Cardiac atrium fibroblast (primary cell): ENCODE results near the gene GLCCI1.

DNA sequence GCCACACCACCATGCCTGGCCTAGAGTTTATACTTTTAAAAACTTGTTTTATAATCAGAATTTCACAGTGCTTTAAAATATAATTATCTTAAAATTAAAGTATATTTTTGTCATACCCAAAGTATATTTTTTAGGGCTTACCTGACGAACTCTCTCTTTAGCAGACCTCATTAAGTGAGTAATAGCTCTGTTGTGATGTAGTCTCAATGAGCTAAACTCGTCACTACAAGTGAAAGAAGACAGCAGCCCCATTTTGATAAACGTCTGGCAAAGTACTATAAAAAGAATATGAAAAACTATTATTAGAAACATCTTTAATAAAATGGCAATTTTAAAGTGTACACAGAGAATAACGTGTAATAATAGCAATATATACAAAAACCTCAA lies 9.2 kb downstream of the EIF2AK1 start:
- RAMPAGE, long total RNA = no peak

DNA sequence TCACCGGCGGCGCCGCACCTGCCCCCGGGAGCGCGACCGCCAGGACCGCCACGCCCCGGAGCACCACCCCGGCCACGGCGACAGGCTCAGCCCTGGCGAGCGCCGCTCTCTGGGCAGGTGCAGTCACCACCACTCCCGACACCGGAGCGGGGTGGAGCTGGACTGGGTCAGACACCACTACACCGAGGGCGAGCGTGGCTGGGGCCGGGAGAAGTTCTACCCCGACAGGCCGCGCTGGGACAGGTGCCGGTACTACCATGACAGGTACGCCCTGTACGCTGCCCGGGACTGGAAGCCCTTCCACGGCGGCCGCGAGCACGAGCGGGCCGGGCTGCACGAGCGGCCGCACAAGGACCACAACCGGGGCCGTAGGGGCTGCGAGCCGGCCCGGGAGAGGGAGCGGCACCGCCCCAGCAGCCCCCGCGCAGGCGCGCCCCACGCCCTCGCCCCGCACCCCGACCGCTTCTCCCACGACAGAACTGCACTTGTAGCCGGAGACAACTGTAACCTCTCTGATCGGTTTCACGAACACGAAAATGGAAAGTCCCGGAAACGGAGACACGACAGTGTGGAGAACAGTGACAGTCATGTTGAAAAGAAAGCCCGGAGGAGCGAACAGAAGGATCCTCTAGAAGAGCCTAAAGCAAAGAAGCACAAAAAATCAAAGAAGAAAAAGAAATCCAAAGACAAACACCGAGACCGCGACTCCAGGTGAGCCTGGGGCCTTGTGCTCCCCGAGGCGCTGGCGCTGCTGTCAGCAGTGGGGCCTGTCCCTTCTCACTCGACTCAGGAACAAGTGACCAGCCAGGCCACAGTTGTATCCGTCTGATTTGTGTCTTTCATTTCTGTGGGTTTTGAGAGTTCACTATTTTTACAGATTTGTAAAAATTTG lies 50.0 kb downstream of the USP42 start:
- RAMPAGE, long total RNA = no peak

GRCh38 chr7:6392661-6393183 lies 18.4 kb downstream of the RAC1 start:
- RAMPAGE, long total RNA = no peak

DNA sequence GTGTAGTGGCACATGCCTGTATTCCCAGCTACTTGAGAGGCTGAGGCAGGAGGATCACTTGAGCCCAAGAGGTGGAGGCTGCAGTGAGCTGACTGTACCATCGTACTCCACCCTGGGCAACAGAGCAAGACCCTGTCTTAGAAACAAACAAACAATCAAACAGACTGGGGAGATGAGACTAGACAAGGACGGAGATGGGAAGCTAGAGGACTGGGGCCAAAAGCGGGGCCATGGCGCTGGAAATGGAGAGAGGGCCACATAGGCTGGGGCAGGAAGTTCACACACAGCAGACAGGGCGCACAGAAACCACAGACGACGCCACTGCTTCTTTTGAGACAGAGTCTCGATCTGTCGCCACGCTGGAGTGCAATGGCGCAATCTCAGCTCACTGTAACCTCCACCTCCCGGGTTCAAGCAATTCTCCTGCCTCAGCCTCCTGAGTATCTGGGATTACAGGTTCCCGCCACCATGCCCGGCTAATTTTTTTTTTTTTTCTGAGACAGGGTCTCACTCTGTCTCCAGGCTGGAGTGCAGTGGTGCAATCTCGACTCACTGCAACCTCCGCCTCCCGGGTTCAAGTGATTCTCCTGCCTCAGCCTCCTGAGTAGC lies 24.5 kb downstream of the DAGLB start:
- RAMPAGE, long total RNA = no peak

- RAMPAGE, long total RNA = no peak
Observed at GRCh38 chr7:6424483-6424868, 23.3 kb downstream of the DAGLB start.

DNA sequence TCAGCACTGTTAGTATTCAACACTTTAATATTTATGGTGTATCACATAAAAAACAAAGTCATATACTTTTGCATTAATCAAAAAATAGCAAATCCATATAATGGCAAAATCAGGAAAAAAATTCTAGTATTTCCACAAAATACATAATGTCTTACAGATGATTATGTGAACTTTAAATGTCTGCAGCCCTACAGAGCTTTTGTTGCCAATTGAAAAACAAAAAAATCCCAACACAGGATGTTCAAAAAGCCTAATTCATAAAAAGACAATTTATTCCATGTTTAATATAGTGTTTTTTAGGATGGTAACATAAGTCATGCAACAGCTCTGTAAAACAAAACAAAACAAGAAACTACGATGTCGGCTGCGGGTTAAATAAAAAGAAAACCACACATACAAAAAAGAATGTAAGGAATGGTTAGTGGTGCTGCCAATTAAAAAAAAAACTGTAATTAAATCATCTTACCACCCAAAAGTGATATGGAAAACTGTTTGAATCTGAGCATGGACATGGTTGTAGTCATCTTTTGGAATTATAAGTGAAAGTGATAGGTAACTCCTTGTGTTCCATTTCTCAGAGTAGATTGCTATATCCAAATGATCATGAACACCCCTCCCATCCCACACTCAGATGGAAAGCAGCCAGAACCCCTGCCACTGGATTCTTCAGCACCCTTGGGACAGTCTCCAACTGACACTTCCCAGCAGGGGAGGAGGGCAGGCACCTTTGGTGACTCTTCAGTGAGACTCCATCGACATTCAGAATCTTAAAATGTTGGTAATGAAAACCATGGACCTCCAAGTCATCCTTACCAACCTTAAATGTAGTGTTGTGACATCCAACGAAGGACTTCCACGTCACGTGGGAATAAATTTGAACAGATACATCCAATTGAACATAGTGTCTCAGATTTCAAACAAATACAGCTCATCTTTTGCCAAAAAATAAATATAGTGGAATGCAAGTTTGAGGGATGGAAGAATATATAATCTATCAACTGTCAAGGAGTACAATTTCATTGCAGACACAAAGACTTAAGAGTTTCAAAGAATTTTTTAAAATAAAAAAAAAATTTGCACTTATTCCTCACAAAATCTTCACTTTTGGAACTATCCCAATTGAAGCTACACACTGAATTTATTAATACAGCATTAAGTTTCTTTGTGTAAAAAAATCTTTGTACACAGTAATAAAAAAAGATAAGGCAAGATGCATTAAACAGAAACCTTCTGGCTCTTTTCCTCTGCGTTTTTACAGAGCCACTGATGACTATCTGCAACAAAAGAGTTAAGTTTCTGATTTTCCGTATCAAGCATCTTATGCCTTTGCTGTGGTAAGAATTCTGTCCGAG lies 14.5 kb upstream of the DAGLB start:
- RAMPAGE, long total RNA = no peak

- RAMPAGE, long total RNA = no peak
Observed at GRCh38 chr7:6465832-6466652, 17.9 kb downstream of the KDELR2 start.

DNA sequence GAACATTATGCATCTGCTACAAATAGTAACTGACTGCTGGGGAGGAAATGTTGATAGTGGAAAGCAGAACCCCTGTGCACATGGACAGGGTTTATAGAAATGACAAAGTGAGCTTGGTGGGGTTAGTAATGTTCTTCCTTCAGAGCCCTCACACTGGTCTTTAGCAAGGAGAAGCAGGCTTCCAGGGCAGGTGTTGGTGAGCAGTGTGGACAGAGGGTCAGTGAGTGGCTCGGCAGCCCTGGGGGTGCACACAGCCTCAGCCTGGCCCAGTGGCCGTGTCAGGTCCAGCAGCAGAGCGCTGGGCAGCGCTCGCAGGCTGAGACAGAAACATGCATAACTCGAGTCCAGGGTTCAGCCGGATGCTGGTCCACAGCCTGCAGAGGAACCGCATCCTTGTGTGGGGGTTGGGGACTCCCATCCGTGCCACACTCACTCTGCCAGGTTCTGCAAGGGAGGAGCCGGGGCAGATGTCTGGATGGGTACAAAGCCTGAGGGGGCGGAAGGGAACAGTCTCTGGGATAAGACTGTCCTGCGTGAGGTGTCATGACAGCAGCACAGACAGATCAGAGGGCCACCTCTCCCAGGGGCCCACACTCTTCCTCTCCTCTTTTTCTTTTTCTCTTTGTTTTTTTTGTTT lies 10.9 kb upstream of the ZNF853 start:
- RAMPAGE, long total RNA = no peak

- RAMPAGE, long total RNA = no peak
Observed at GRCh38 chr7:6623813-6624293, 8.4 kb downstream of the ZNF853 start.

GRCh38 chr7:6691697-6692920 lies 14.6 kb downstream of the ZNF12 start:
- RAMPAGE, long total RNA = no peak

DNA sequence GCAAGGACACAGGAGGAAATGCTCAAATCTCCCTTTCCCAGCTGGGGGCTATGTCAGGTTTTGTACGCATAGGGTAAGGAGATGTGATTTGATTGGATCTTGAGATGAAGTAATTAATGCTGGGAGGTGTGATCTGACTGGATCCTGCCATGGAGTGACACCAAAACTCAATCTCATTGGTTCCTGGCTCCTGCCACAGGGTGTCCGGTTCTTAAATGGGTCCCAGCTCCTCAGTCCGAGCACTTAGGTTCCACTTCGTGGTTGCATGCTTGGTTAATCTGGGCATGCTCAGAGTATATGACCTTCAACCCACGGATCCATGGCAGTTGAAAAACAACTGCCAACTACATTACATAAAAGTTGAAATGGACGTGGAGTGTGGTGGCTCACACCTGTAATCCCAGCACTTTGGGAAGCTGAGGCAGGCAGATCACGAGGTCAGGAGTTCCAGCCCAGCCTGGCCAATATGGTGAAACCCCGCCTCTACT lies 3.1 kb upstream of the ZNF12 start:
- RAMPAGE, long total RNA = no peak

GRCh38 chr7:6729270-6729978 lies 22.7 kb upstream of the ZNF12 start:
- RAMPAGE, long total RNA = no peak

- RAMPAGE, long total RNA = no peak
Observed at GRCh38 chr7:7228866-7229333, 46.6 kb downstream of the C1GALT1 start.

DNA sequence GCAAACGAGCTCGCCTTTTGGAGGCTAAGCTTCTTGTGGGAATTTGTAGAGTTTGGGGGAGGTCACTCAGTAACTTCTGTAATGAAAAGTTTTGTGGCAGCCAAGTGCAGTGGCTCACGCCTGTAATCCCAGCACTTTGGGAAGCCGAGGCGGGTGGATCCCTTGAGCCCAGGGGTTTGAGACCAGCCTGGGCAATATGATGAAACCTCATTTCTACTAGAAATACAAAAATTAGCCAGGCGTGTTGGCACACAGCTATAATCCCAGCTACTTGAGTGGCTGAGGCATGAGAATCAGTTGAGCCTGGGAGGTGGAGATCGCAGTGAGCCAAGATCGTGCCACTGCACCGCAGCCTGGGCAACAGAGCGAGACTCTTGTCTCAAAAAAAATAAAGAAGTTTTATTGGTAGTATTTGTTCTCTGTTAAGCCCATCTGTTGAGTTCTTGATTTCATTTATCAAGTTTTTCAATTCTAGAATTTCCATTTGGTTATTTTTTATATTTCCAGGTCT lies 78.5 kb downstream of the C1GALT1 start:
- RAMPAGE, long total RNA = no peak

GRCh38 chr7:7699269-7699766 lies 19.1 kb downstream of the RPA3 start:
- RAMPAGE, long total RNA = no peak

DNA sequence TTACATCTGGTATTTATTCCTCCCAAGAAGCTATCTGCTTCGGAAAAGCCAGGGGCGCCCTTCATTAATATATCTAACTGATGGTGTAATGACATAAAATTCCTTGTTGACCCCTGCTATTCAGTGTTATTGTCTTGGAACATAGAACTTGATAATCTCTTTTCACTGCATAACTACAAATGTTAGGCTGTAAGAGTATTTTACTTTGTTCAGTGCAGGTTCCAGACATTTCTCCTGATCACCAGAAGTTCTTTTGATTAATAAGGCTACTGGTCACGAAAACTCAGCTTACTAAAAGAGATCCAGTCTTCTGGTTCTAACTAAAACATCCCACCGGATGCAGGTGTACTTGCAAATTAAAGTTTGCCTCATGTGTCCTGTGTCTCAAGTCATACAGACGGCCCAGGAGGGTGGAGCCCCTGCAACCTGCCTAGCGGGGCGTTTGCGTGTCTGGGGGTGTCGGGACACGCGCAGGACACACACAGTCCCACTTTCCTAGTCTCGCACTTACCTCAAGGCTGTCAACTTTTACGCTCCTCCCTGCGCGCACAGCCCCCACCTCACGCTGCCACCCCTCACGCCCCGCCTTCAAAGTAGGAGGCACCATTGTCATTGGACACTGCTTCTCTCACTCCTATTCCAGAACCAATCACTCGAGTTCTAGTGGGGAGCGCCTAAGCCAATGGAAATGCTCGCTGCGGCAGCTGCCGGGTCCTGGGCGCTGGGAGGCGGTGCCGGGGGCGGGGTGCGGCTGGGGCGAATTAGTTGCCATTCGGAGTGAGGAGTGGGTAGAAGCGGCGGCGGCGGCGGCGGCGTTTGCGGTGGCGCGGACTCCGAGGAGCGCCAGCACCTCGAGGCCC lies at the start of gene GLCCI1:
Gene GLCCI1 (plus strand): TSS at position 764 of the 860 bp plus-strand sequence.
- RAMPAGE, long total RNA = no peak

GRCh38 chr7:7970244-7970510 lies 1.6 kb downstream of the GLCCI1 start:
- RAMPAGE, long total RNA = no peak

DNA sequence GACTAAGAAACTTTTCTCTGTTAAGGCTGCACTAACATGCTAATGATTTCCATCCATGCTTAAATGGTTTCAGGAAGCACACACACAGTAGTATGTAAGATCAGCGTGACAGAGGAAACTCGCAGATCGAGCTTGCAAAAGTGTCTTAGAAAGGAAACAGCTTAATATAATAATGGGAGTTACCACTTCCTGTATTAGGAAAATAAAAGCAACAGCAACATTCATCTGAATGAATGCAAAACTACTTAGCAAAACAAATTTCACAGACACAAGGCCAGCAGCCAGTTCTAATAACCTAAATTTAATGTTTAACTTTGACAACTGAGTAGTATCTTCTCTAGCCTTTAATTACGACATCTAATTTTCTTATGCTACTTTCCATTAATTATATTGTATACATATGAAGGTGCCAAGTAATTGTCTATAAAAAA lies 112.6 kb downstream of the ICA1 start:
- RAMPAGE, long total RNA = no peak

DNA sequence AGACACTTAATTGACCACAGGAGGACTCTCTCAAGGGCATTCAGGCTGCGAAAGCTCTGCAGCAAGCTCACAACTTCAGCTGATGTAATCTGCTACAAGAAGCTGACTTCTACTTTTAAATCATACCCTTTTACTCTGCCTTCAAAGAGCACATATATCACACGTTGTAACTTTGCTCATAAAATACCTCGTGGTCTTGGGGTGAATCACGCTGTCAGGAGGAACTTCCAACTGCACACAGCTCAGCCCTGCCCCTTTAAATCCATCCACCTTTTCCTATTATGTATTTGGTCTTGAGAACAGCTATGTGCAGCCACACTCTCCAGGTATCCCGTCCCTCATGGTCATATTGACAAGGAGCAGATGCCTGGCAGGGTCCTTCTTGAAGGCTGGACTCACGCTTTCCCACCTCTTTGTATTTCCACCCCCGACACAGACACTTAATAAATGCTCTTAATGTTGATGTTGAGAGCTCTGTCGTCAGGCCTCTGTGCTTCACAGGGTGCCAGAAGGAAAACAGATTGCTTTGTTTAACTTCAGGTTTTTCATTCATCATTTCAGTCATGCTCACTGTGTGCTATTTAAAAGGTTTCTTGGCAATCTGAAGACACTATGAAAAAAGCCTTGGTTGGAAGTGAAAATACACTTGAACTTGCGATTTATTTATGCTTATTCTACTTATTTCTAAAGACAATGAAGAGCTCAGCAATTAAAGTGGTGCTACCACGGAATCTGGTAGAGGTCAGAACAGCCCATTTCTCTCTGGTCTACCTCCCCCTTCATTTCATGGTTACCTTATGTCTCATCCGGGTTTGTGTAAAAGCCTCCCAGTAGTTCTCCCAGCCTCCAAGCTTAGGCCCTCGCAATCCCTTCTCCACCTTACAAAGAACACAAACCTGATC lies 47.5 kb downstream of the ICA1 start:
- RAMPAGE, long total RNA = no peak

DNA sequence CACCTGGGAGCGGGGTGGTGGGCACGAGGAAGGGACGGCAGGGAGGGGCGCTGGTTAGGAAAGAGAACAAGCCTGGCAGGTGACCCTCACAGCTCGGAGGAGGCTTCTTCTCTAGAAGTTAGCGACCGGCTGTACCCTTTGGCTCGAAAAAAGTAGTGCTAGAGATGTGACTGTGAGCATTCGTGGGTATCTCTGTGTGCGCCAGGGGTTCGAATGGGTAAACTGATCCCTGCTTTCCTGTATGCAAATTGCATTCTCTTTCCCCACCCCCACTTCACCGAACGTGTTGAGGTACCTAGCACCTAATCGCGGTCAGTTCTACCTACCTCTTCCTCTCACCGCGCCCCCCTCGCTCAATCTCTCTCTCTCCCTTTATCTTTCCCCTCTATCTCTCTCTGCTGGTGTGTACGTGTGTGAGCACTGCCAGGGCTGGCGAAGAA lies 1.4 kb downstream of the NXPH1 start:
- RAMPAGE, long total RNA = no peak